Bronchus (tissue), 1 donor: ENCODE results near the genes MTG2 and TCFL5.

DNA sequence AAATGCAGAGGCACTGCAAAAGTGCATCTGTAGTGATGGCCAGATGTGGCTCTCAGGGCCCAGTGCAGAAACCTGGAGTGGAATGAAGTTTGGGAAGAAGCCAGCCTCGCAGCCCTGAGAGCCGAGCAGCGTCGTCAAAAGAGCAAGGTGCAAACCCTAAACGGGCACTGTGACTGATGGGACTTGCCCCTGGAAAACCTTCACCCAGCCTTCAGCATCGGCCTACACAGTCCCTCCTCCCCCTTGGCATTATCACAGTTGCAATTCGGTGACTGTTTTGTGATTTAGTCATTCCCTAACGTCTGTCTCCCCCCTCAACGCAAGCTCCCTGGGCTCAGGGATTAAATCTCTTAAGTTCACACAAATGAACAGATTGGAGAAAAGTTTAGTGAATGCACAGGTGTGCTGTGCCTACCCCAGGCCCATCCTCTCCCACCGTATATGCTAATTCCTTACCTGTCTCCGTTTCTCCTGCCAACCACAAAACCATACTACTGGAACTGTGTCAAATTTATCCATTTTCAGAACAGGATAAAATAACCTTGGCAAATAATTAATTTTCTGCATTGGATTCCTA lies 38.5 kb downstream of the TAF4 start:
- PRO-cap, result no peak

- PRO-cap, result no peak
Observed at GRCh38 chr20:62040152-62040687, 25.5 kb downstream of the TAF4 start.

DNA sequence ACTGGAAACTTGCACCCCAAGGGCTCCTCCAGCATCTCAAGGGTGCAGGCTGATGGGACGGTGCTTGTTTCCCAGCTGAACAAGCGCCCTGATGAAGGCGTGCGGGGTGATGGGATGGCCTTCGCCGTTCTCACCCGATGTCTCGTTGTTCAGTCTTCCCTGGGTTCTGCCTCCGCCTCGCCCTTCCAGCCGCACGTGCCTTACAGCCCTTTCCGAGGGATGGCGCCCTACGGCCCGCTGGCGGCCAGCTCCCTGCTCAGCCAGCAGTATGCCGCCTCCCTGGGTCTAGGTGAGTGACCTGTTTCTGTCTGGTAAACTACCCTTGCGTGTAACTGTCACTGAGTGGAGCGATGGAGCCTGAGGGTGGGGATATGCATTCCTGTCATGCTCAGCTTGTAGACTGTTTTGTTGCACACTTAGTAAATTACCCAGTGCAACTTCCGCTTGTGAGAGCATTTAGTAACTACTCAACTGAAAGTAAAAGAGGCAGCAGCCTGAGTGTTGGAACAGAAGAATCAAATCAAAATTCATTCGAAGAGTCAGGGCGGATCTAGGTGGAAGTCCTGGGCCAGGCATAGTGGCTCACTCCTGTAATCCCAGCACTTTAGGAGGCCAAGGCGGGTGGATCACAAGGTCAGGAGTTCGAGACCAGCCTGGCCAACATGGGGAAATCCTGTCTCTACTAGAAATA lies 4.0 kb downstream of the LSM14B start:
- PRO-cap, result no peak

DNA sequence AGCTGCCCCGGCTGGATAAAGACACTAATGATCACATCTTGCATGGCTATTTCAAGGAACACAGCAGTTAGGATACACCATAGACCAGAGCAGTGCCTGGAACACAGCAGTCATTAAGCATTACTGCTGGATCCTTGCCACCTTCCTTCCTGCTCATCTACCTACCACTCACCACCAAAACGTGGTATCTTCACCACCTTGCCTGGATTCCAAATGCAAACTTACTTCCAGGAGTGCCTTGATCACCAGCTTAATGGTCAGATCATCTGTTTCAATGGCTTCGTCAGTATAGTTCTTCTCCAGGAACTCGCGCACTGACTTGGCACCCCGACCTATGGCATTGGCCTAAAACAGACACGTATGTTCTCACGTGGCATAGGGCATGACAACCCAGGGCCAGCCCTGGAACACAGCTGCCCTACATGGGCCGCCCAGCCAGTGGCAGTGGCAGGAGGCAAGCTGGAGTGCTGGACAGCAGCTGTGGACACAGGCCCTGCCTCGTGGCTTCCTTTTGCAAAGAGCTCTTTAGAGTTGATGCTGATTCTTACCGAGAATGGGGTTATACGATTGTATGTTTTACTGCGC lies 5.2 kb downstream of the PSMA7 start:
- PRO-cap, result no peak

GRCh38 chr20:62156687-62157280 lies 13.2 kb downstream of the SS18L1 start:
- PRO-cap, result no peak

- PRO-cap, result bidirectional peak, plus-strand start at chr20:62183046, minus-strand start at chr20:62182899
Observed at GRCh38 chr20:62181884-62183169, at the start of gene MTG2. Gene MTG2 (plus strand): TSS chr20:62183028.

DNA sequence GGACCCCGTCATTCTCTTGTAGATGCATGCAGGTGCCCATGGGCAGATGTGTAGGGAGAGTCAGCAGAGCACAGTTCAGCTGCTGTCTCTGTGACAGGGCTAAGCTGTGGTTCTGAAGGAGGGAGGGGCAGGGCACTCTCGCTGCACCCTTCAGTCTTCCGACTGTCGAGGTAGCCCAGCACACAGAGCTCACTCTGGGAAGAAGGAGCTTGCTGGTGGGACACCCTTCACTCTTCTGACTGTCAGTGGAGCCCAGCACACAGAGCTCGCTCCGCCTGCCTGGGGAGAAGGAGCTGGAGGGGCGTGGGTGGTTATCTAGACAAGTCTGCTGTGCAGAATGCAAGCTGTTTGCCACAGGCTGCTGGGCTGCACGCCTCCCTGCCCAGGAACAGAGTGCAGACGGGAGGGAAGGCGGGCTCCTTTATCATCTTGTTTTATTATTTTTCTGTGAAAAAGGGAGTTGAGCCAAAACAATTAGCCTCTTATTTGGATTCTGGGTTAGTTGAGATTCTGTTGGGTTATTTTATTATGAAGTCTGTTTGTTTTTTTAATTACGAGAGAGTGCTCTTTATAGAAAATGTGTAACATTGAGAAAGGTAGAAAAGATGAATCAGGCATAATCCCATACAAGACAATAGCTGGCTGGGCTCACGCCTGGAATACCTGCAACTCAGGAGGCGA lies 28.2 kb upstream of the ADRM1 start:
- PRO-cap, result no peak

- PRO-cap, result no peak
Observed at GRCh38 chr20:62304391-62304702, 1.6 kb downstream of the ADRM1 start.

- PRO-cap, result no peak
Observed at GRCh38 chr20:62318575-62319216, 15.9 kb downstream of the ADRM1 start.

- PRO-cap, result no peak
Observed at GRCh38 chr20:62357044-62357619, 10.0 kb downstream of the LAMA5 start.

DNA sequence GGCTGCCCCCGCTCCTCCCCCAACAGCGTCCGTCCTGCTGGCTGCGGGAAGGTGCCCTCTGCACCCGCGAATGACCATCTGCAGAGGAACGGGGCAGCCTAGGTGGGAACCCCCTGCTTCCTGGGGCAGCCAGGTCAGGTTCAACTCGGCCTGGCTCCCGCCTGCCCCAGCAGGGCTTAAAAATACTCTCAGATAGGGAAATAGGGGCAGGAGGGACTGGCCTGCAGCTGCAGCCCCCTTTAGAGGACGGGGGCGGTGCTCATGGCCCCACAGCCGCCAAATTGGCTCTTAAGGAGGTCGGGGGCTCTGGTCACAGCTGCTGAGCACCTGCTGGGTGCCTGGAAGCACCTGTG lies 555 bp upstream of the LAMA5 start:
- PRO-cap, result no peak

GRCh38 chr20:62574393-62574786 lies 67.9 kb upstream of the SLCO4A1 start:
- PRO-cap, result no peak

DNA sequence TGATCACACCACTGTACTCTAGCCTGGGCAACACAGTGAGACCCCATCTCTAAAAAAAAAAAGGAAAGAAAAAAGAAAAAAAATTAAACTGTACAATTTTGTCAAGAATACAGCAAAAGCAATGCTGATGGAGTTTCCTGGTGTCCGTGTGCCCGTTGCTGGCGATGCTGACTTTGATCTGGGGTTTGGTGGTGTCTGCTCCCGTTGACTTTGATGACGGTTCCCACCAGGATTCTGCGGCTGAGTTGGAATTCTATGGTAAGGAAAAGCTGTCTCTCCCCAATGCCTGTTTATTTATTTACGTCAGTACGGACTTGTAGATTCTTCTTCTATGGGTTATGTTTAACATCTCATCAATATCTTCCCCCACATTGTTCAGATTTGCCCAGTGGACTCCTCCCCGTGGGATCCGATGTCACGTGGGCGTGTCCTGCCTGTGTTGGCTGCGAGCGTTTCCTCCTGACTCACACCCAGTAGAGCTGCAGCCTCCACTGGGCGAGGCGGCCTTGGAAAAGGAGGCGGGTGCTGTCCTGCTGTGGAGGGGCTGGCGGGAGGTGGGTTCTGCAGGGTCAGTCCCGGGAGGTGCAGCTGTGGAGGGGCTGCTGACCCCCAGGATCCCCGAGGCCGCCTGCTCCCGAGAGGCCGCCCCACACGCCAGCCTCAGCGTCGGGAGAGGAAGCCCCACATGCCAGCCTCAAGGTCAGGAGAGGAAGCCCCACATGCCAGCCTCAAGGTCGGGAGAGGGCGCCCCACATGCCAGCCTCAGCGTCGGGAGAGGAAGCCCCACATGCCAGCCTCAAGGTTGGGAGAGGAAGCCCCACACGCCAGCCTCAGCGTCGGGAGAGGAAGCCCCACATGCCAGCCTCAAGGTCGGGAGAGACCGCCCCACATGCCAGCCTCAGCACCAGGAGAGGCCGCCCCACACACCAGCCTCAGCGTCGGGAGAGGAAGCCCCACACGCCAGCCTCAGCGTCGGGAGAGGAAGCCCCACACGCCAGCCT lies 46.7 kb upstream of the SLCO4A1 start:
- PRO-cap, result no peak

DNA sequence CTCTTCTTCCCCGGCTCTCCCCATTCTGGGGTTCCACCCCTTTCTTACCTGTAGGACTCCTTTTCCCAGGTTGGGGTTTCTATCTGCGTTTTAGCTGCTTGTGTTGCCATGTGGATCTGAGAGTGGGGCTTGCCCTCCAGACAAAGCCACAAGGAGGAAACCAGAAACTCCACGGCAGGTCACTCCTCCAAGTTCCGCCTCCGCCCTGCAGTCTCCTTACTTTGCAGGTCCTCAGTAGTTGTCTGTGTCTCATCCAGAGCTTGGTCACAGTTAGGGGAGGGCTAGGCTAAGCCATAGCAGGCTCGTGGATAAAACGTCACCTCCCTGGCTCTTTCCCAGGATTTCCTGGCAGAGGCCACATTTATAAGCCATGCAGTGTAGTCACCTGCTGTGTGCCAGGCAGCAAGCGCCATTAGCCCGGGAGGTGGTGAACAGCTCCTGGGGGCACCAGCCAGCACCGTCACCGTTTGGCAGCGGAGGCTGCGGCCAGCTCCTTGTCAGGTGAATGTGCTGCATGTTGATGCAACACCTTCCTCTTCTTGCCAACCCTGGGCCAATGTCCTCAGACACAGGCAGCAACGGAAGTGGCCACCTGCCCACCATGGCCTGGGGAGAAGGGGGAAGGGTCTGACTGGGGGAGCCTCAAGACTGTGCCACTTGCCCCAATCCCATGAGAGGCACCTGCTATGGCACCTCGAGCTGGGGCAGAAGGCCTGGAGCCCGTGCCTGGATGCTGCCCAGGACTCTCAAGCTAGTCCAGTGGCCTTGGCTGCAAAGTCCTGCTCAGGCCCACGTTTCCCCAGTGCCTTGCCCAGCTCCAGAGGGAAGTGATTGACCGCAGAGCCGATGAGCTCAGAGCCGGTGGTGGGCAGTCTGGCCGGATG lies 39.1 kb upstream of the SLCO4A1 start:
- PRO-cap, result no peak

DNA sequence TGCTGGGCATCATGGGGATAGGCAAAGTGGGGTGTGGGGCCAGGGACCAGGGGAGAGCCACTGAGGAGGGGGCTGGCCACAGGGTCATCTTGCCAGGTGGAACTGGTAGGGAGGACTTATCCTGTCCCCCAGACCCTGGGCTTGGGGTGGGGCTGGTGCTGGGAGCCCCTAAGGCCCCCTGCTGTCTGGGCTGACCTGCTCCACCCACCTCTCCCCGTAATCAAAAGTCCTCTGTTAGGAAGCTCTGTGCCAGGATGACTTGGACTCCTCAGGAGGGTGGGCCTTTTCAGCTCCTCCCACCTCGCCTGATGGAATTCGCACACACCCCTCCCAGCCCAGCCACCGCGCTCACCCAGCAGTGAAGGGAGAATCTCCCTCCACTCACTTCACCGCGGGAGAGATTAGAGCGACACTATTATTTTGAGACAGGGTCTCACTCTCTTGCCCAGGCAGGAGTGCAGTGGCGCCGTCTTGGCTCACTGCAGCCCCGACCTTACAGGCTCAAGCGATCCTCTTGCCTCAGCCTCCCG lies 1.5 kb upstream of the COL9A3 start:
- PRO-cap, result no peak

- PRO-cap, result no peak
Observed at GRCh38 chr20:62815824-62816539, 868 bp upstream of the COL9A3 start.

DNA sequence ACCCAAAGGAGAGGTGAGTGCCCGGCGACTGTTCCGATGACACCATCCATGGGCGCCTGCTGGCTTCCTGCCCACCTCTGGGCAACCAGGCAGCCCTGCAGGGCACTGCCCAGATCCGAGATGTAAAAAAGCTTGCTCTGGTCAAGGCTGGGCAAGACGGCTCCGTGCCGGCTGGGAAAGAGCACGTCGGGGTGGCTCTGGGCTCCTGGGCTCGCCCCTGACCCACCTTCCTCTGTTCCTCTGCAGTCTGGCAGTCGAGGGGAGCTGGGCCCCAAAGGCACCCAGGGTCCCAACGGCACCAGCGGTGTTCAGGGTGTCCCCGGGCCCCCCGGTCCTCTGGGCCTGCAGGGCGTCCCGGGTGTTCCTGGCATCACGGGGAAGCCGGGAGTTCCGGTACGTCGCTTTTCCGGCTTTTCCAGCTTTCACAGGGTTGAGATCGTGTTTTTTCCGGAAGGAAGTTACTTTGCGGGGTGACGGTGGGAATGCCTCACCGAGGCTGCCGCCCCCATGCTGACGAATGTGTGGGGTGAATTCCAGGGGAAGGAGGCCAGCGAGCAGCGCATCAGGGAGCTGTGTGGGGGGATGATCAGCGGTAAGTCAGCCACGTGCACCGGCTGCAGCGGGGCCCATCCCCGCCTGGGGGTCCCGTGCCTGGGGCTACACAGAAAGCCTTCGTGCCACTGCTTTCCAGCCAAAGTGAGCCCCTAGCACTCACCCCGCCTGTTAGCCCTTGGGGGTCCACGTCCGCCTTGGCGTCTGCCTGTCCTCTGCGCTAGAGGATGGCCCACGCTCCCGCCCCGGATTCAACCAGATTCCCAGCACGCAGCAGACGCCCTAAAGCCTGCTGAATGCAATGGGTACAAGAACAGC lies 19.3 kb downstream of the COL9A3 start:
- PRO-cap, result no peak

DNA sequence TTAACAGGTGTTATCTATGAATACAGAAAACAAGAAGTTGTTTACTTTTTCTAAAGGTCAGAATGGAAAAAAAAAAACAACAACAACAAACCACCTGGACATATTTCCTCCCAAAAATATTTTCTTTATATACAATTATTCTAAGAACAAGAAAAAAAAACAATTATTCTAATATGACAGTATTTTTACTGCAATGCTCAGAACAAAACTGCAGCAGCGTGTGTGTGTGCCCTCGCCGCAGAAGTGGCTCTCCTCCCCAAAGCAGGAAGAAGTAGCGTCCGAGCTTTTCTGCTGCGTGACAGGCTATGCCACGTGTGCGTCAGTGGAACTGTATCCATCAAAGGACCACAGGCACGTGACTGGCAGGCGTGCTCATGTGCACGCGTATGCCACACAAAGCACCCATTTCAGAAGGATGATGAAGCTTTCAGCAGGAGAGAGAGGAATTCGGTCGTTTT lies 3.7 kb downstream of the TCFL5 start:
- PRO-cap, result no peak

- PRO-cap, result bidirectional peak, plus-strand start at chr20:62862082, minus-strand start at chr20:62861800
Observed at GRCh38 chr20:62860931-62861902, at the start of gene TCFL5. Gene TCFL5 (minus strand): TSS chr20:62861822.

DNA sequence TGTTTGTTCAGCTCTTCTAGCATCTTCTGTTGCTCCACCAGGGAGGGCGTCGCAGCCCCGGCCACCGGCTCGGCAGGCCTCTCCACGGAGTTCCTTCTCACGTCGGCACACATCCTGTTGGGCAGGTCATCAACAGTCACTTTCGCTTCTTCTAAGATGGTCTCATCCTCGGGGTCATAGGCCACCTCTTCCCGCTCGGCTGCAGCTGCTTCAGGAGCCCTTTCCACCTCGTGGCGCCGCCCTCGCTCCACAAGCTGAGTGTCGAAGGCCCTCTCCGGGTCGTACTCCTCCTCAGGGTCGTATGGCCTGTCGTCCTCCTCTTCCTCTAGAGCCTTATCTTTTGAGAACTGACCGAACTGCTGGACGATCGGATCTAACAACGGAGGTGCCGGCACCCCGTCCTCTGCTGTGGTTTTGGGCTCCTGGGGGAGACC lies 19.9 kb upstream of the TCFL5 start:
- PRO-cap, result no peak